Skeletal muscle satellite cell (primary cell): ENCODE data around the genes TRAF5, SLC30A1 and LPGAT1.

- CAGE, long polyA plus RNA: no peak
Measured at GRCh38 chr1:209706690-209707118, 2.1 kb downstream of the HSD11B1 start.

DNA sequence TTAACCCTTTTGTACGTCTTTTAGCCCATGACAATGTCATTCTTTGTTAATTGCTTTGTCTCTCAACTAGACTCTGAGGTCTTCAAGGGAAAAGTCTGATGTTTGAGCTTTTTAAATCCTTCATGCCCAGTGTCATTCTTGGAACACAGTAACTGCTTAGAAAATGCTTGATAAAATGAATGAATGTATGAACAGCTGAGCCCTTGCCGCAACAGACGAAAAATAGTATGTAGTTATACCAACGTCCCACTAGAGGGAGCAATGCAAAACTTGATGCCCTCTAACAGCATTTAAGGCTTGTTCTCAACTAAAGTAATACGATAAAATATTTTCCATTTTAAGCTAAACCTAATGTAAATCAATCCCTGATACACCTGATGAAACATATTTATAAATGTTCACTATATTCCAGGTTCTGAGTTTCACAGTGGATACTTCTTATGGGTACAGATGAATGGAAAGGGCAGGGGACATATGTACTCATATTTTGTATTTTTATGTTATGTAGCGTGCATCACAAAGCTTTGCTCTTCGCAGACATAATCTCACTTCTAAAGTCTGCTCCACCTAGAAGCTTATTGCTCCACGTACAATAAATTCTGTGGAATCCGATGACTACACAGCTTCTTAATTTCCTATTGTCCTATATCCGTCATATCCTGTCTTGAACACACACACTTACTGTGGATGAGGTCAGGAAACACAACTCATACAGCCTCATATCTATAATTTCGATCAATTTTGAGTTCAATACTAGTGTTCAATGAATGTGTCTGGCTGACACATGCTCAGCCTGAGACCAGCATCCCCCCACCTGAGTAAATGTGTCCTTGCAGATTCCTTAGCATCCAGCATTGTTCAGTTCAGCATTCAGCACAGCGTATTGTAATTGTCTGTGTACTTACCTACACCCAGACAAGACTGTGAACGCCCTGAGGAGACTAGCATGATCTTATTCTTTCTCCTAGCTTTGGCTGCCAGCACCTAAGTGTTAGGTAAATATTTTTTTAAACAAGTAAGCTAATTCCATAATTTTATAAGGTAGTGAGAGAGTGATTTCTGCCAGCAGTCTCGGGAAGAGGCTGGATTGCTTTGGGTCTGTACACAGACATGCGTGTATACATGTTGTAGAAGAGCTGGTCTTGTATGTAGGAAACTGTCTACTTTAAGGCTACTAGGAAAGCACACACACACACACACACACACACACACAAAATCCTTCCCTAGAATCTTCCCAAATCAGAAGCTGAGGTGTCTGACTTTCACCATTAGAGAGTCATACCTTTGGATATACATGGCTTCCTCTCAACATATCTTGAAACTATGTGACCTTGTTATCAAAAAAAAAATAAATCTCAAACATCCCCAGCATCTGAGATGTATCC, 4.2 kb upstream of the UTP25 start:
- CAGE, long polyA plus RNA: no peak

GRCh38 chr1:210682284-210682745, 353.6 kb downstream of the HHAT start:
- CAGE, long polyA plus RNA: no peak

GRCh38 chr1:211257870-211258614, 1.1 kb upstream of the RCOR3 start:
- CAGE, long polyA plus RNA: no peak

DNA sequence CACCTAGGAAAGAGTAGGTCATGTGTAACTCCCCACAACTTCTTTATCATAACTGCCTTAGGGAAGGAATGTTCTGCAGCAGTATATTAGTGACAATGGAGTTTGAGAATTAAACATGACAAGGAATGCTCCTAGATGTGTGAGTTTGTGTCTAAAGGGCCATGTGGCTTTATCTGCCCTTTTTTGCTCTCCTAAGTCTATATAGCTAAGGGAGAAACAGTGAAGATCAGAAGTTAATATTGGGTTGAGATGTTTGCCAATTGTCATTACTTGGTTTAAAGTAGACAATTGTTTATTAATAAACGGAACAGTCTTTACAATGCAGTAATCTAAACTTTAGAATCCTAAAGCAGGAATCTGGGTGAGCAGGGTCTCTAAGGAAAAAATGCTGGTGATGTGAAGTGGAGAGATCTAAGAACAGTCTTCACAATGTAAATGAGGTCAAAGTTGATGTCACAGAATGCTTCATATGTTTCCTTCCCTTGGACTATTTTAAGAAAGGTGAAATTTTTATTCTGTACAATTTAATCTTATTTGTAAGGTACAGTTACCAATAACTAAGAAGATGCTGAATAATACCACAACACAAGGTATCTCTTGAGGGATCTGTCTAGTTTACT, 9.0 kb upstream of the TRAF5 start:
- CAGE, long polyA plus RNA: no peak

DNA sequence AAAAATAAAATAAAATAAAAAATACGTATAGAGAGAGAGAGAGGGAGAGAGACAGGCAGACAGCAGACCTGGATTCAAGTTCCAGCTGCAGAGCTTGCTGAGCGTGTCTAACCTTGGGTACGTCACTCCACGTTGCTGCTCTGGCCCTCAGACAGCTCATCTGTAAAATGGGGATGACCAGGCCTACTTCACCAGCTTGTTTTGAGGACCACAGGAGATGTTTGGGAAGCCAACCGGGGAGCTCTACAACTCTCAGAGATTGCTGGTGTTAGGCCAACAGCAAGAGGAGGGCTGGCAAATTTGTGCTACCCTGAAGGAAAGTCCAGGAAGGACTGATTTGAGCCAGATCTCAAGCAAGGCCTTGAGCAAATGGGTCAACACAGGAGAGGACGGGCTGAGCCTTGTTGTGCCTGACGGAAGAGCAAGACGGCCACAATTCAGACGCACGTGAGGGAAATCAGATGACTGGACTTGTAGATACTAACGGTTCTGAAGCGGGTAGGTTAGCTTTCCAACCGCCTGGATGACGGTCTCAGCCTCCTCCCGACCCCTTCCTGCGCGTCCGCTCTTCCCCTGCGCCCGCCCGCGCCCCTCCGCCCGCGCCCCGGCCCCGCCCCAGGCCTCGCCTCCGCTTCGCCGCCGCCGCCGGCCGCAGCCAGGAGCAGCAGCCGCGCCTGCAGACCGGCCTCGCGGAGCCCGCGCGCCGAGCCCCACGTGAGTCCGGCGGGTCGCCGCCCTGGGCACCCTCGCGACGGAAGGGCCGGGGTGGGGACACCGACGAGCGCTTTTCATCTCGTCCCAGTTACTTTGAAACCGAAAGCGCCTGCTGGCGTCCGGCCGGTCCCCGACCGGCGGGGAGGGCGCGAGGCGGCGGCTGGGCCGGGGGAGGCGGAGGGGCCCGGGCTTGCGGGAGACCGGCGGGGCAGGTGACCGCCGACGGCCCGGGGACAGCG, at the start of gene TRAF5:
Gene TRAF5, plus strand, starts transcription at position 658 of the 953 bp plus-strand sequence.
- CAGE, long polyA plus RNA: no peak

- CAGE, long polyA plus RNA: no peak
Measured at GRCh38 chr1:211367691-211368321, 41.2 kb downstream of the TRAF5 start.

- CAGE, long polyA plus RNA: no peak
Measured at GRCh38 chr1:211573821-211574725, 4.9 kb downstream of the SLC30A1 start.

GRCh38 chr1:211578454-211579354, at the start of gene SLC30A1:
TSS of gene SLC30A1 (minus strand) at chr1:211579161.
- CAGE, long polyA plus RNA: no peak

- CAGE, long polyA plus RNA: no peak
Measured at GRCh38 chr1:211630112-211631155, 45.0 kb downstream of the NEK2 start.

DNA sequence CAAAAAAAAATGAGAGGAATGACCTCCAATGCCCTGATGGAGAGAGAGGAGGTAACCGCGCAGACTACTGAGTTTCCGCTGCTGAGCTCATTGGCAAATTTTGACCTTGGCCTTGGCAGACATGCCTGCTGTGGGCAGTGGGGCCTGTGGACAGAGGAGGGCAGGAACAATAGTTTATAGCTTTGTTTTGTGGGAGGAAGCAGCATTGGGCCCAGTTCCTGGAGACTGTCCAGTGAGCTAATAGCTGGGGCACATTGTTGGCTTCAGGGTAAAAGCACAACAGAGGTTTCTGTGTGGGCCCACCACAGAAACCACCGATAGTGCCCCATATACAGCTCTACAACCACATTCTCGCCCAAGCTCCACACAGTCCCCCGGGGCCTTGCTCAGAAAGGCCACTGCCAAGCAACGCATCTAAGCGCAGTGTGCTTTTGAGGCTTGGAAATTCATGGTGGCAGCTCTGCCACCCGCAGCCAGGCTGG, 43.3 kb downstream of the NEK2 start:
- CAGE, long polyA plus RNA: no peak

GRCh38 chr1:211735228-211736361, 60.2 kb upstream of the NEK2 start:
- CAGE, long polyA plus RNA: no peak

DNA sequence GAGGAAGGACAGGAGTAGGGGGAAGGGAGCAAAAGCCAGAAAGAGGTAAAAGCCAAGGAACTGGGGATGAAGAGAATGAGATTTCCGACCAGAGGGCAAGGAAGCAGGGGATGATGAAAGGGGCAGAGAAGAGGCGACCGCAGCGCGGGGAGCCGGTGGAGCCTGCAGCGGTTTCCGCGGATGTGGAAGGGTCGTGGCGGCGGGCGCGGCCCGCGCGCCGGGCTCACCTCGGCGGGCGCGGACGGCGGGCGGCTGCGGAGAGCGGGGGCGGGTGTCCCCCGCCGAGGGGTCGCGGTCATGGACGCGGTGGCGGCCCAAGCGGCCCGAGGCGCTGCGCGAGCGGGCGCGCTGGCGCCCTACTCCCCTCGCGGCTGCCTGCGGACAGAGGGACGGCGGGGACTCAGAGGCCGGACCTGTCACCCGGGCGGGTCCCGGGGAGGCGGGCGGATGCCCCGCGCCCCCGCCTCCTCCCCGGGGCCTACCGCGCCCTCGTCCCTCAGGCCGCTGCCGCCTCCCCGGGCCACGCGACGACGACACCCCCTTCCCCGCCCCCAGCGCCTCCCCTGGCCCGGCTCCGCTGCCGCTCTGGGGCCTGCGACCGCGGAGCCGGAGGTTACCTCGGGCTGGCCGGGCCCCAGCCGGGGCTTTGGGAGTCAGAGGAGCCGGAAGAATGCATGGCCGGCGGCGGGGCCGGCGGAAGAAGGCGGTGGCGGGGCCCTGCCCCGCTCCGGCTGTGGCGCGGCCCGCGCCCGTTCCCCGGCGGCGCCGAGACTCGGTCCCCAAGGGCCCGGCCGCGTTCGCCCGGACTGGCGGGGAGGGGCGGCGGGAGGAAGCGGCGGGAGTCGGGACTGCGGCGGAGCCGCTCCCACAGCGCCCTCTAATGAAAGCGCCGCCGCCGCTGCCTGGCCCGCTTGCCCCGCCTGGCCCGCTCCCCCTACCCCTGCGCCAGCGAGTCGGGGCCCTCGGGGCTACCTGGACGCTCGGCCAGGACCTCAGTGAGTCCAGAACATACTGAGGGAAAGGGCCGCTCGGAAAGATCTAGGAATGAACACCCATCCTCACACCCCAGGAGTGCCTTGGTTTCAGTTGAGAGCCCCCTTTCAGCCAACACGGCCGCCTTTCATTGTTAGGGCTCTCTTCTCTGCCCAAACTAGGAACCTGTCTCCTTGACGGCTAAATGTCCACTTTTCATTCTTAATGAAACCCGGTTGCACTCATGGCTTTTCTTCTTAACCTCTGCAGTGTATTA, at the start of gene LPGAT1:
Gene LPGAT1, minus strand, starts transcription at position 808 of the 1,249 bp plus-strand sequence.
- CAGE, long polyA plus RNA: no peak

DNA sequence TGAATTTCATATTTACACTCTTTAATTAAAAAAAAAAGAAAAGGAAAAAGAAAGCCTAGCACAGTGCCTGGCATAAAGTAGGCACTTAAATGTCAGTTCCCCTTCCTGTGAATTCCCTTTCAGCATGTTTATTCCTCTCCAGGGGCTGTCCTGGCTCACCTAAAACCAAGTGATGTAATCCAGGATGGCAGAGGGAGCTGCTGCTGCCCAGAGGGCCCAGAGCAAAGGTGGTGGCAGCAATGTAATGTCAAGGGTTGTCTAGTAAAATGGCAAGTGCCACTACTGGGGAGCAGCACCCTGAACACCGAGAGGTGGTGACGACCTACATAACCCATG, 78.4 kb upstream of the LPGAT1 start:
- CAGE, long polyA plus RNA: no peak

GRCh38 chr1:211909973-211910482, 79.5 kb upstream of the LPGAT1 start:
- CAGE, long polyA plus RNA: no peak

DNA sequence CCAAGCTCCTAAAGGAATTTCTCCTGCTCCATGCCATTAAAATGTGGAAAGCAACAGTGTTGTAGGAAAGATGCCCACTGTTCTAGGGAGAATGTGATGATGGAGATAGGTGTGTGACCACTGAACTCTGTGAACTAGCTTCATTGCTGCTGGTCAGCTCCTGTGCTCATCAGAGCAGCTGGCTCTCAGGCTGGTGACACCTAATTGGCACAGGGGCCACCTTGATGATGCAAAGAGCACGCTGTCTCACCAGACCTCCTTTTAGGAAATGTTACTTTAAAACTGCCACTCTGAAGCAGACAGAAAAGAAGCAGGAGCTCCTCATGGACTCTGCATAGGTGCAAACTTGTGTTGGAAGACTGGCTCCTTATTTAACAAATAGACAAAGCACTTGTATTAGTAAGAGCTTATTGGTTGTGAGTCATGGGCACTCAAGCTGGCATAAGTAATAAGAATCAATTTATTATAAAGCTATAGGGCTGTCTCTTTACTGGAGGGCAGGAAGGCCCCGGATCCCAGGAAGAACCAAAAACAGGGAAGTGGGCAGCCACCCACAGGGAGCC, 80.0 kb upstream of the LPGAT1 start:
- CAGE, long polyA plus RNA: no peak

DNA sequence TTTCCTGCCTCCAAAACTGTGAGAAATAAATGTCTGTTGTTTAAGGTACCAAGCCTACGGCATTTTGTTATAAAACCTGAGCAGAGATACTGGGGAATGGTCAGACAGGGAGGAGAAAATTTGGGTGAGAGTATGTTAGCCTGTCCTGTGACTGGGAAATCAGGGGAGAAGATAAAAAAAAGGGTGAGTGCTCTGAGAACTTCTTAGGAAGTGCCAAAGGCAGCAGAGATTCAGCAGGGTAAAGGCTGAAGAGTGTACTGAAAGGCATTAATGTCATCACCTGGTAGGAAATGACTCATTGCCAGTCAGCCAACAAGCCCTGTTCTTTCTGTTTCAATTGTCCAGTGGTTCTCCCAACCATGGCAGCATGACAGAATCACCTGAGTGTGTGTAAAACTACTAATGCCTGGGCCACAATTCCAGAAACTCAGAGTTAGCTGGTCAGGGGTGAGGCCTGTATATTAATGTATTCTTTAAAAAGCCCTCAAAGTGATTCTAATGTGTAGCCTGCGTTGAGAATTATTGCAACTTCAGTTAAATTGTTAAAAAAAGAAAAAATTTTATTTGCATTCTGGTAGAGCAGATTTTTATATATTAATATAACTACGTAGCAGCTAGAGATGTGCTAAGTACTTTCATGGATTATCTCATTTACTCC, 83.5 kb downstream of the INTS7 start:
- CAGE, long polyA plus RNA: no peak

- CAGE, long polyA plus RNA: no peak
Measured at GRCh38 chr1:212008539-212009040, 26.8 kb downstream of the INTS7 start.

DNA sequence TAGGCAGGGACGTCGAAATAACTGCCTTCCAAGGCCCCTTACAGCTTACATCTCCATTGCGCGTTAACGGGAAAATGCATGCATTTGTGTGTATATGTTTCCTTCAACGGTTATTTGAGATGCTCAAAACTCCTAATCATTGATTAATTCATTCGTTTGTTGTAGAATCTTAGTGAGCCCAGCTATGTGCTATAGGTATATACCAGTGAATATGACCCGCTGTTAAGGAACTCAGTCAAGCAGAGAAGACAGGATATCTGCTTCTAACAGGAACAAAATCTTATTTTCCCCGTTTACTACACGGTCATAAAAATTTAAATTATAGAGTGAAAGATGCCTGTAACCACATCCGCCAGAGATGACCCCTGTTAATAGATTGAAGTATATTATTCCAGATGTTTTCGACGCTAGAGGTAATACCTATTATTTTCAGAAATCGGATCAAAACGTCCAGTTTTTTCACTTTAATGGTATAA, 649 bp downstream of the DTL start:
- CAGE, long polyA plus RNA: no peak

GRCh38 chr1:212051767-212052397, 16.3 kb downstream of the DTL start:
- CAGE, long polyA plus RNA: no peak